Type B pancreatic cell (in vitro differentiated cells): ENCODE measurements around the gene SLC22A1.

- PRO-cap: no peak
These were observed 47.7 kb upstream of the SLC22A1 start for GRCh38 chr6:160073909-160074398.

GRCh38 chr6:160102765-160104036, 18.4 kb upstream of the SLC22A1 start:
- PRO-cap: no peak

DNA sequence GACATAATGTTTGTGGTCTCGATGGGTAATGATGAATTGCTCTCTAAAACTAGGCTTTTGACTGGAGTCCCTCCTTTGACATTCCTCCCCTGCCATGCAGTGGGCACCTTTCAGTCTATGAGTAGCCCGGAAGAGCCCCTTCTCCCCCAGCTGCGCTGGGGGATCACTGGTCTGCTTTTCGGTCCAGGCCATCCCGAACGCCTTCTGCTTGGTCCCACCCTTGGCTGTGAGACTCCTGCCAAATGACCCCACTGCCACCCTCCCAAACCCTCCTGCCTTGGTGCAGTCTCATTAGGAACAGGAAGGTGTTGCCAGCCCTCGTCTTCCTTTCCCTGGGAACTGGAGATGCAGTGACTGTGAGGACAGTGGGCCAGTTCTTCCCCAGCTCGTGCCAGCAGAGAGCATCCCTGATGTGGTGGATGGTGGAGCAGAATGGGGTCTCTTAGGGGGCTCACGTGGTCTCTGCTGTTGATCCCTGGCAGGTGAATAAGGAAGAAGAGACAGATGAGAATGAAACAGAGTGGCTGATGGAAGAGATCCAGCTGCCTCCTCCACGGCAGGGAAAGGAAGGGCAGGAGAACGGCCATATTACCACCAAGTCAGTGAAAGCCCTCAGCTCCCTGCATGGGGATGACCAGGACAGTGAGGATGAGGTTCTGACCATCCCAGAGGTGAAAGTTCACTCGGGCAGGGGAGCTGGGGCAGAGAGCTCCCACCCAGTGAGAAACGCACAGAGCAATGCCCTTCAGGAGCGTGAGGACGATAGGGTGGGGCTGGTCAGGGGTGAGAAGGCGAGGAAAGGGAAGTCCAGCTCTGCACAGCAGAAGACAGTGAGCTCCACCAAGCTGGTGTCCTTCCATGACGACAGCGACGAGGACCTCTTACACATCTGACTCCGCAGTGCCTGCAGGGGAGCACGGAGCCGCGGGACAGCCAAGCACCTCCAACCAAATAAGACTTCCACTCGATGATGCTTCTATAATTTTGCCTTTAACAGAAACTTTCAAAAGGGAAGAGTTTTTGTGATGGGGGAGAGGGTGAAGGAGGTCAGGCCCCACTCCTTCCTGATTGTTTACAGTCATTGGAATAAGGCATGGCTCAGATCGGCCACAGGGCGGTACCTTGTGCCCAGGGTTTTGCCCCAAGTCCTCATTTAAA, 17.0 kb upstream of the SLC22A1 start:
- PRO-cap: no peak

DNA sequence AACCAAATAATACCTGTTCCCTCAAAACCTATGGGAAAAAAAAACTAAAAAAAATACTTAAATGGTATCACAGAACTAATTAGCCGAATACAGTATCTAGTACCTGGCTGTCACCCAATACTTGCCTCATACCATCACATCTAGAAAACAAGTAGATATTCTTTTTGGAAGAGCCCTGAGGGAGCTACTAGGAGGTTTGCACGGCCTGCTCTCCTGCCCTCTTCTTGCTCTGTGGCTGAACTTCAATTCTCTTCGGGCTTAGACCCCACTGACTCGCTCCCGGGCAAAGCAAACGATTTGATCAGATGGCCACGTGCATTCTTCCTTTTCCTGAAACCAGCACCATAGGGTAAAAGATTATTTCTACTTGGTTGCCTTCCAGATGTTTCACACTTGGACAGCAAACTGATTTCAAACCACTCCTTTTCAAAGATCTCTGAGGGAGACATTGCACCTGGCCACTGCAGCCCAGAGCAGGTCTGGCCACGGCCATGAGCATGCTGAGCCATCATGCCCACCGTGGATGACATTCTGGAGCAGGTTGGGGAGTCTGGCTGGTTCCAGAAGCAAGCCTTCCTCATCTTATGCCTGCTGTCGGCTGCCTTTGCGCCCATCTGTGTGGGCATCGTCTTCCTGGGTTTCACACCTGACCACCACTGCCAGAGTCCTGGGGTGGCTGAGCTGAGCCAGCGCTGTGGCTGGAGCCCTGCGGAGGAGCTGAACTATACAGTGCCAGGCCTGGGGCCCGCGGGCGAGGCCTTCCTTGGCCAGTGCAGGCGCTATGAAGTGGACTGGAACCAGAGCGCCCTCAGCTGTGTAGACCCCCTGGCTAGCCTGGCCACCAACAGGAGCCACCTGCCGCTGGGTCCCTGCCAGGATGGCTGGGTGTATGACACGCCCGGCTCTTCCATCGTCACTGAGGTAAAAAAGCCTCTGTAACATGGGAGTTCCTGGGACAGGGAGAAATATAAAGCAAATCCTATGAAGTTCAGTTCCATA, at the start of gene SLC22A1:
Gene SLC22A1 (plus strand): TSS at position 390 of the 999 bp plus-strand sequence.
- PRO-cap: no peak

DNA sequence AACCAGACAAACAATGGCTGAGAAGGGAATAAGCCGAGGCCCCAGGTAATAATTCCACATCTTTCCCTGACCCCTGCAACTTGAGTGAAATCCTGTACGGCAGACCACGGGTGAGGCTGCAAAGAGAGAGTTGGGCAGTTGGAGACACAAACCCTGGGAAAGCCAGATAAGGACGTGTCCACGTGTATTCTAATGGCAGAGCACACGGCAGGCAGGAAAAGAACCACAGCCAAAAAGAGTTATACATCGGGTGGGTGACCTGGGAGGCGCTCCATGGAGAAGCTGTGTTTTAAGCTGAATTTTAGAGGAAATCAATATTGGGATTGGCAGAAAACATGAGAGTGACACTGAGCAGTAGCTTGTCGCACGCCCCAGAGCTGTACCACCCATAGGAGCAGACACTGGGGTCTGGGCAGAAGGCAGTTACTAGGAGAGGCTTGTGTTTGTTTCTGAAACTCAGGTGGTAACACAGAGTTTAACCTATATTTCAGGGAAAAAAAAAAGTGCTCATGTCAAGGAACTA, 6.3 kb downstream of the SLC22A1 start:
- PRO-cap: no peak

DNA sequence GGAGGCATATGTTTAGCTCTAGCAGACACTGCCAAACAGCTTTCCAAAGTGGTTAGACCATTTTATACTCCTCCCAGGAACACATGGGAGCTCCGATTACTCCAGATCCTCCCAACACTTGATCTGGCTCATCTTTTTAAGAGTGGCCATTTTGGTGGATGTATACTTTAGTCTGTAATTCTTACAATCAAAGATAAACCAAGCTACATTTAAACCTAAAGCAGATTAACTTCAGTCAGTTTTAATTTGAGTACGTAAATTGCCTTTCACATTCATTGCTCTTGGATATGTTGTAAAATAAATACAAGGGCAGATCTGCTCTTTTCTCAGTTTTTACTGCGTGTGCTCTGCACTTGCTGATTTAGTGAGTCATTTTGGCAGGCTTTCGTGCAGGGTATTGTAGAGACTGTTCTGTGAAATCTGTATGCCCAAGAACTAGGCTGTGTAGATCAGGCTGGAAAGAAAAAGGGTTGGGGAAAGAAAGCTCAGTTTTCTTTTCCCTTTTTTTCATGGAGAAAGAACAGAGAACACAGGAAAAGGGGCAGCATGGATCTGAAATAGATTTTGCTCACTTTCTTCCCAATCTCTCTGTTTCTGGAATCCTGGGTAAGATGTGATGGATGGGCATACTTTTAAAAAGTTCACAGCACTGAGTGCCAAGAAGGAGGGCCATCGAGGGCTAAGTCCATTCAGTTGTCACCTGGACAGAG, 19.7 kb downstream of the SLC22A1 start:
- PRO-cap: no peak

GRCh38 chr6:160391212-160391660, 43.1 kb downstream of the SLC22A3 start:
- PRO-cap: no peak

- PRO-cap: no peak
These were observed 80.7 kb downstream of the SLC22A3 start for GRCh38 chr6:160428855-160429354.

DNA sequence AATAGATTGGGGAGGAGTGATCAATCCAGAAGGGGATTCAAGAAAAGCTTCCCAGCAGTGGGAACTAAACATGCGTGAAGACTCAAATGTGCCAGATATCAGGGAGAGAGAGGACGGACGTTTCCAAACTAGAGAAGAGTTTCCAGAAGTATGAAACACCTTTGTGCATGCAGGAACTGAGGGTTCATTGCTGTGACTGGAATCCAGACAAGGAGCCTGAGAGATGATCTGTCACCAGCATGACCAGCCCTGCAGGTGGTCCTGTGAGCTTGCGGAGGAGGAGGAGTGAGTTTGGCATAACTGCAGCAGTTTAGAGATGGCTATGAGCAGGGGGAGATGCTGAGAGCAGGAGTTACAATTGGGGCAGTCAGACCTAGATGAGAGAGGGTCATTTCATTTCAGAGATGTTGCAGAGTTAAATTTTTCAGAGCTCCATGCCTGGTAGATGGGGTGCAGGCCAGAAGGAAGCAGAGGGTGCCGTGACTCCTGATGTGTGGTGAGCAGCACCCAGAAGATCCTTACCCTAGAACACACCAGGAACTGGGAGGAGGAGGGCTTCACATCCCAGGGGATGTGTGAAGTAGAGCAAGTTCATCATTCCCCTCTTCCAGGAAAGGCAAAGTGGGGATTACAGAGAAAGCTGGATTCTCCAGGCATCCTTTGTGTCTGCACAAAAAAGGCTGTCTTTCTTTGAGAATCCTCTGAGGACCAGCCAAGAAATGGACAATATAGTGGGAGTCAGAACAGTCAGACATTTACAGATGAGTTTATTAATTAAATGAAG, 89.7 kb downstream of the SLC22A3 start:
- PRO-cap: no peak

GRCh38 chr6:160444905-160445616, 96.9 kb downstream of the SLC22A3 start:
- PRO-cap: no peak

DNA sequence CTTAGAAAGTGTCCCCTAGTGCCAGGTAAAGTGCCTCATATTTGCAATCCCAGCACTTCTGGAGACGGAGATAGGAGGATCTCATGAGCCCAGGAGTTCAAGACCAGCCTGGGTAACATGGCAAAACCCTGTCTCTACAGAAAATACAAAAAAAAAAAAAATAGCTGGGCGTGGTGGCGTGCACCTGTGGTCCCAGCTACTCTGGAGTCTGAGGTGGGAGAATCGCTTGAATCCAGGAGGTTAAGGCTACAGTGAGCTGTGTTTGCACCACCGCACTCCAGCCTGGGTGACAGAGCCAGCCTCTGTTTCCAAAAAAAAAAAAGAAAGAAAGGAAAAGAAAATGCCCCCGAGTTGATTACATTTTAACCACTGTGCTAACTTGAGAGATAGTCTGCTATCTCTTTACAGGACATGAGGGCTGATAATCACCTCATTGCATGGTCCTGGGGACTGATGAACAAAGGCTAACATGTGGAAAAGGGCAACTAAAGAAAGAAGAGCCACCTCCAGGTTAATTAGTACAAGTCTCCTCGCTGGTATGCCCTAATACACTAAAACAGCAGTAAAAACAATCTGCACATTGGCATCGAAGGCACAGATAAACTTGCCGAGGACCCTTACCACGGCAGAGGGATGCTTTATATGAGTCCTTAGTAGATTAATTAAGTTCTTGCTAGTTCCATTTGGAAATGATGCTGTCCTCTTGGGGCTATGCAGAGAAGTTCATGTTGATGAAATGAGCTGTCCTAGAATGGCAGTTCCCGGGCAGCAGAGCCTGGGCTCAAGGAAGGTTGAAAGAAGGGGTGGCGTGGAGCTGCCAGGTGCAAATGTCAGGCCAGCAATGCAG, 4.2 kb upstream of the PLG start:
- PRO-cap: no peak

DNA sequence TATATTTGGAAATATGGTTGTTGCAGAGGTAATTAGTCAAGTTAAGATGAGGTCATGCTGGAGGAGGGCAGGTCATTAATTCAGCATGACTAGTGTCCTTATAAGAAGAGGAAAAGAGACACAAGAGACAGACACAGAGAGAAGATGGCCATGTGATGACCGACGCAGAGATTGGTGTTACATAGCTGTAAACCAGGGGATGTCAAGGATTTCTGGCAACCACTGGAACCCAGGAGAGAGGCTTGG, 13.0 kb upstream of the MAP3K4 start:
- PRO-cap: no peak

- PRO-cap: no peak
These were observed 85.0 kb downstream of the MAP3K4 start for GRCh38 chr6:161076603-161077033.

GRCh38 chr6:161079609-161079916, 88.0 kb downstream of the MAP3K4 start:
- PRO-cap: no peak

- PRO-cap: no peak
These were observed 106.6 kb downstream of the MAP3K4 start for GRCh38 chr6:161098162-161098544.

DNA sequence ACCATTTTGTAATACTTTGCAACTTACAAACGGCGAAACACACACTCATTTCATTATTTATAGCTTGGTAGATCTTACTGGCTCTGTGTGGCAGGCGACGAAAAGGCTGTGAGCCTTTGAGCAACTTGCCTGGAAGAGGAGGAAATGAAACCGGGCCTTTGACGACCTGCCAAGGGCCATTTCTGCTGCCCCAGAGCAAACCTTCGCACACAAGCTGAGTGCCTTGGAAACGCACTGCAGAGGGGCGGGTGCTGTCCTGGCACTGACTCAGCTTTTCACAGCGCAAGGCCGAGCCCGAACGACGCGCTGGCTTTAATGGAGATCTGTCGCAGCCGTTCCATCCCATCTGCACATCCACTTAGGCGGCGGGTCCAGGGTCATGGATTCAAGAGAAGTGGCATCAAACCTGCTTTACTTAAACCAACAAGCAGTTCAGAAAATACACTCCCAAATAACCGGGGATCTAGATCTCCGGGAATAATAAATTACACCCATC, 101.7 kb upstream of the AGPAT4 start:
- PRO-cap: no peak

GRCh38 chr6:162119222-162119783, 608.3 kb downstream of the PRKN start:
- PRO-cap: no peak

DNA sequence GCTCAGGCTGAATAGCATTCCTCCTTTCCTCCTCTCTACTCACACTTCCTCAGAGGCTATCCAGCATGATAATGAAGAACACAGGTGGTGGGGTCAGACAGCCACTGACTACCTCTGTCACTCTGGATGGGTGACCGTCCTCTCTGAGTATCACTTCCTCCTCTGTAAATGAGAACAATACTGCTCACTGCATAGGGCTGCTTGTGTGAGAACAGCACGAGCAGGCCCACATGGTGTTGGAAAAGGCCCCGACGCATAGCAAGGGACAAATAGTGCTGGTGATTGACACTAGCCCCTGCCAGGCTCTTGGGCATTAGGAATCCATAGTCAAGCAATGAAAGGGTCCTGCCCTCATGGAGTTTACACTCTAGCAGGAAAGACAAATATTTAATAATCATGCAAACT, 239.1 kb downstream of the PRKN start:
- PRO-cap: no peak

DNA sequence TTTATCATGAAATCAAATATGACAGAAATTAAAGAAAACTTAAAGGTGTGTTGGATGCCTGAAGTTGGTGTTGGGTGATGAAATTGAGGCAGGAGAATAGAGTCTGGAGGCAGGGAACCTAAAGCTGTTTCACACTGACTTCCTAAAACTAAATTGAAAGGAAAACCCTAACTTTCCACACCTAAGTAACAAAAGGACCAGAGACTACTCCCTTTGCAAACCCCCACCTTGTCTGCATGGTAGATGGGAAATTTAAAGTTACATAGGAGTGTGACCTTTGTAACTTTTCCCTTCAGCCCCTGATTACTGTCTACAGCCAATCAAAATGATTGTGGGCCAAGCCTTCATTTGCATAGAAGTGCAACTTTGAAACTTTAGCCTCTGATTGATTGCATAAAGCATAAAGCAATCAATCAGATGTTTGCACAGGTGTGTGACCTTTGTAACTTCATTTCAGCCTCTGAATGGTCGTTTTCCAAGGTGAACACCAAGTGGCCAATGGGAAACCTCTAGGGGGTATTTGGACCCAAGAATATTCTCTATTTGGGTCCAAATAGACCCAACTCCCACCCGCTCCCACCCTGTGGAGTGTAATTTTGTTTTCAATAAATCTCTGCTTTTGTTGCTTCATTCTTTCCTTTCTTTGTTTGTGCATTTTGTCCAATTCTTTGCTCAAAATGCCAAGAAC, 46.1 kb downstream of the PRKN start:
- PRO-cap: no peak

GRCh38 chr6:162728145-162728522, 360 bp downstream of the PACRG start:
- PRO-cap: no peak